ENCODE measurements around a stretch of chr3.

DNA sequence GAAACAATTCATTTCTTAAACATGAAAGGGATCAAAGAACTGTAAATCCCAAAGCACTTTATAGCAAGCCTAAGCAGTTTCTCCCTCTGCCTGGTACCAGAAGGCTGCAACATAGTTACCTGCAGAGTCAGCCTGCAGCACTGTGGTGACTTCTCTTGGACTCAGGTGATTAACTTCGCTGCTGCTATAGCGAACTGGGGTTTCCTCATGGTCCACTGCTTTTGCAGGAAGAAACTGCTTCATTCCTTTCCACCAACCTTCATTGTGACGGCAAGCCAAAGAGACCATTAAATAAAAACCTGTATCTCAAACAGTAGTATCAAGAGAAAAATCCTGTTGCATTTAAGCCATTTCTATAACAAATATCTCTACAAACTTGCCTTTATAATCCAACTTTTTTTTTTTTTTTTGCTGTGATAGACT is 37.3 kb downstream of the ST3GAL6 start:
- RRBS: no CpG with 5 or more reads among the region's 3 CpGs

- RRBS: no CpG with 5 or more reads among the region's 3 CpGs
Measured at GRCh38 chr3:99909970-99910416, 92.3 kb downstream of the CMSS1 start.

GRCh38 chr3:99957448-99957987 is 139.9 kb downstream of the CMSS1 start:
- RRBS: no CpG with 5 or more reads among the region's 2 CpGs

- RRBS: no CpG with 5 or more reads among the region's 8 CpGs
Measured at GRCh38 chr3:100151382-100151764, 37.1 kb upstream of the FILIP1L start.

DNA sequence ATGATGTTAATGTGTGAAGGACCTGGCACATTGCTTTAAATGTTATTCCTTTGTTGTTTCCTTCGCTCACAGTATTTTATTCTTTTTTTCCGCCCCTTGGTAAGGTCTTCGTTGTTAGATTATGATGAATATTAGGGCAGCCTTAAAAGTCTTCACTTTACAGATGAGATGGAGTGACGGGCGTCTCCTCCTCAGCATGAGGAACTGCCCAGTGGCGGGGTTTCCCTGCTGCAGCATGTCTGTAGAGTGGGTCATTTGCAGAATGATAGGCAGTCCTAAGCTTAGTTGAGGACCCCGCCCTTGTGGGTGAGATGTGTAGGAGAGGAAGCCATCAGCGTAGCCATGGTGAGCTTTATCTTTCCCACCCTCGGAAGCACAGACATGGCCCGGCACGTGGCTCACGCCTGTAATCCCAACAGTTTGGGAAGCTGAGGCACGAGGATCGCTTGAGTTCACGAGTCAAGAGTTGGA is 818 bp downstream of the NIT2 start:
- RRBS: 100% methylated on average over 3 of the region's 15 CpGs

DNA sequence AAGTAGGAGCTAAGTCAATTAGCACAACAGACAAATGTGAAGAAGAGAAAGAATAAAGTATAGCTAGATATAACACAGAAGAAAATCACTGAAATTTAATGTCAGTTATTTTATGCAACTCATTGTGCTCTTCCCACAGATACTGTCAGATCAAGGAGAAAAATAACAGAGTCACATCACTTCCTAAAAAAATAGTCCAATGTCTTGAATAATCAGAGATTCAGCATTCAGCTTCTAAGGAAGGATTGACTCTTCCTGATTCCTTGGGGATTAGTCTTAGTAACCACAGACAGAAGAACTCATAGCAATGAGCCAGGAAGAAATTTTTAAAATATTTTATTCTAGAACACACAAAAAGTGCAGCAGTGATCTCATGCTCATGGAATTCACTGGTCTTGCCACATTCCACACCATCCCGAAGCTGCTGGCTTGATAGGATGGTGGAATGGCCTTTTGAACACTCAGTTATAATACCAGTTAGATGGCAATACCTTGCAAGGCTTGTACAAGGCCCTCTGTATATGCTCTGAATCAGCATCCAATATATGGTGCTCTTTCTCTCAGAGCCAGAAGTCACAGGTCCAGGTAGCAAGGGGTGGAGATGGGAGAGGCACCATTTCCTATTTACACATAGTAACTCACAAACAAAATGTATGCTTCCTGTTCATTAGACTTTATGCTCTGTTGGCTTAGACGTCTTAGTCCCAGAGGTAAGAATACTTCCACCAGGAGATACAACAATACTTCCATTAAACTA is 43.0 kb upstream of the ABI3BP start:
- RRBS: no CpG with 5 or more reads among the region's 2 CpGs

- RRBS: no CpG with 5 or more reads among the region's 9 CpGs
Measured at GRCh38 chr3:101319235-101320169, 873 bp downstream of the IMPG2 start.

DNA sequence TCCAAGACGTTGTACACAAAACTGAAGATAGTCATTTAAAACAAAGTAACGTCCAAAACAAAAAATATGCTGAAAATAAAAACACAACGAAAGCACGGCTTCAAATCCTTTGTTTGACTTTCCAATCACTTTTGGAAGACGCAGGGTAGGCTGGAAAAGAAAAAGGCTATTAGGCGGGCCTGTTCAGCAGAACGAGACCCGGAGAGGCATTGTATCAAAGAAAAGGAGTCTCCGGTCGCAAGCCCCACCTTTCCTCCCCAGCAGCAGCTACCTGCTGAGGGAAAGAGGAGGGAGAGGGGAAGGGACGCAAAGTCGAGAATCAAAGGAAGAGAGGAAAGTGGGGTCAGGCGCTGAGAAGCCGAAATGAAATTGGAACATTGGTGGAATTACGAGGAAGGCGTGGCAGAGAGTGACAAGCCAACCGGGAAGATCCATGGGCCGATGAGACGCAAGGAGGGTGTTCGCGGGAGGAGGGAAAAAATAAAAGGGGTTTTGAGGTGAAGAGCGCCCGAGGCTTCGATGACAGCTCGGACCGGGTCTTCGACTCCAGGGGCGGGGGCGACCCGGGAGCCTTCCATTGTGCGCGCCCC is 539 bp downstream of the SENP7 start:
- RRBS: 5% methylated on average over 11 of the region's 32 CpGs

- RRBS: no CpG with 5 or more reads among the region's 33 CpGs
Measured at GRCh38 chr3:101576510-101577272, 2.7 kb downstream of the PCNP start.

GRCh38 chr3:101757488-101758839 is 21.0 kb upstream of the NXPE3 start:
- RRBS: no CpG with 5 or more reads among the region's 13 CpGs

- RRBS: no CpG with 5 or more reads among the region's 10 CpGs
Measured at GRCh38 chr3:101784815-101785797, 6.1 kb downstream of the NXPE3 start.

- RRBS: no CpG with 5 or more reads among the region's 9 CpGs
Measured at GRCh38 chr3:101828990-101829790, 20.1 kb upstream of the NFKBIZ start.

DNA sequence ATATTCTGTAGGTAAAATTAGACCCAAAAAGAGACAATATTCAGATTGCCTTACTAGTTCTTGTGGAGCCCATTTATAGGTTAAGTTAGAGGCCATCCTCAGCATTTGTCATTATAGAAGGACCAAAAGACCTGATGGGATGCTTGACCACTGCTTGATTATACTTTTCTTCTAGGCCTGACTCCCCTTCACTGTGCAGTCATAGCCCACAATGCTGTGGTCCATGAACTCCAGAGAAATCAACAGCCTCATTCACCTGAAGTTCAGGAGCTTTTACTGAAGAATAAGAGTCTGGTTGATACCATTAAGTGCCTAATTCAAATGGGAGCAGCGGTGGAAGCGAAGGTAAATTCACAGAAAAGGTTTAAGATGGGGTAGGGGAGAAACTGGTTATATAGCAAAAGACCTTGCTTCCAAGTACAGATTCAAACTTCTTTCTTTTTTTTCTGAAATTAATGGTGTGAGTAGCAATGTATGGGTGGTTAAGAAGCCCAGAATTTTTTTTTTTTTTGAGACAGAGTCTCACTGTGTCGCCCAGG is 6.3 kb downstream of the NFKBIZ start:
- RRBS: no CpG with 5 or more reads among the region's 3 CpGs

DNA sequence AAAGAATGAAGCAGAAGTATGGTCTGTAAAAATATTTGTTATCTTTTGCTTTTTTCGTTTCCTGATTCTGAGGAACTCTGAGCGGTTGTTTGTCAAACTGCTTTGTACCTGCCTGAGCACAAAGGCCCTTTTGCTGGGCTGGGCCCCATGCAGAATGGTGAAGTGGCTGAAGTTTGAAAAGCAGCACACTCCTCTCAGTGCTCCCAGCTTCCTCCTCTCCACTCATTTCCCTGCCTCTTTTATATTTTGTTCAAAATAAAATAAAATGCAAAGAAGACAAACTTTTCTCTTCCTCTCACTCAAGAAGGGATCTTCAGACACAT is 229.6 kb downstream of the NFKBIZ start:
- RRBS: no CpG with 5 or more reads among the region's 2 CpGs

GRCh38 chr3:105364710-105364966 is 2.1 kb upstream of the ALCAM start:
- RRBS: no CpG with 5 or more reads among the region's 1 CpG

- RRBS: 0% methylated on average over 3 of the region's 17 CpGs
Measured at GRCh38 chr3:105369493-105369820, 2.7 kb downstream of the ALCAM start.

DNA sequence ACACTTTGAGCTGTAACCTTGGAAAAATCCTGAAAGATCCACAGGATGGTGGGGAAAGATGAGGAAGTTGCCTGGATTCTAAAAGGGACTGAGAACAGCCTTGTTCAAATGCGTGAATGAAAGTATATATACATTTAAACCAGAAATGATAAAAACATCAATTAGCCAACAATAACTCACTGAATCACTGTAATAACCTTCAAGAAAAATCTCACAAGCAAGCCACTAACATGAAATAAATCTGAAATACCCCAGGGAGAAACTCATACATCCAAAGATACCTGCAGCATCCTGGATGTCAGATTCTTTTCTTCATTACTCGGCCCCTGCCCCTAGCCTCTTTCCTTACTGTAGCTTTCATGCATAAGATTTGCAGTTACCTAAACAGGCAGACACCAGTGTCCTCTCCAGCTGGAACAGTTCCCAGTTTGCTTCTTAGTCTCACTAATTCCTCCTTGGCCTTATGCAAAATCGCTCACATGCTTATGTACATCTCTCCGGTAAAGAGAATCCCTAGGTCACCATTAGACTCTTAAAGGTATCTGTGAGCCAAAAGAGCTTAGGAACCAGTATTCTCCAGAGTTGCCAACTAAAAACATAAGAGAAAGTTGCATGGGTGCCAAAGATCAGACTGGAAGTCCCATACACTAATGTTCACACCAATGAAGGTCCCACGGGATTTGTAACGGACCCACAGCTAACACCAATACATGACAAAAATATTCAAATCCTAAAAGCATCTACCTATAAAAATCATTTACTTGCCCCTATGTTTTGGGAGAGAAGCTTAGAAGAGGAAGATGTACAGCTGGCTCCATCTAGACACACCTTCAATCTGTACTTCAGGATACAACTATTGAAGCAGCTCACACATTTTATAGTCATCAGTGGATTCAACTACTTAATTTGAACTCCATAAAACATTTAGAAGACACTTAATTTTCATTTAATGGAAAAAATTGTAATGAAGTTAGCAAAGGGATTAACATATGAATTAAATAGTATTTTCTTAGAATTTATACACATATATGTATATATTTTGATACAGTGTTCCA is 66.6 kb downstream of the CBLB start:
- RRBS: no CpG with 5 or more reads among the region's 6 CpGs

DNA sequence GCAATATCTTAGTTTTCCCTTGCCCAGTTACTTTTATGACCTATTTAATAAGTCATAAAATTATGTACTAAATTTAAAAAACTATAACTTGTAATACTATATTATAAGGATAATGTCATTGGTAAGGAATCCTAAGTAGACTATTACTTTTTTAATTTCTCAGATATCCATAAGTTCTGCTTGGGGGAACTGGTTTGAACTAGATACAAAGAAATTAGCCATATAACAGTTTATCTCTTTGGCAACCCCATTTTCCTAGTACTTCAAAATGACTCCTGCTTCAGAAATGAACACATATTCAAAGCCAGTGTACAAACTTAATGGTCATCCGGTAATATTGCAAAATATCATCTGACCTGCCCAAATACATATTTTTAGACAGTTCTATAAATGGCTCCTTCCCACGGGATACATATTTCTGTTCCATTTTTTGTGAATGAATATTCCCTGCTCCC is 37.8 kb upstream of the CBLB start:
- RRBS: no CpG with 5 or more reads among the region's 2 CpGs

DNA sequence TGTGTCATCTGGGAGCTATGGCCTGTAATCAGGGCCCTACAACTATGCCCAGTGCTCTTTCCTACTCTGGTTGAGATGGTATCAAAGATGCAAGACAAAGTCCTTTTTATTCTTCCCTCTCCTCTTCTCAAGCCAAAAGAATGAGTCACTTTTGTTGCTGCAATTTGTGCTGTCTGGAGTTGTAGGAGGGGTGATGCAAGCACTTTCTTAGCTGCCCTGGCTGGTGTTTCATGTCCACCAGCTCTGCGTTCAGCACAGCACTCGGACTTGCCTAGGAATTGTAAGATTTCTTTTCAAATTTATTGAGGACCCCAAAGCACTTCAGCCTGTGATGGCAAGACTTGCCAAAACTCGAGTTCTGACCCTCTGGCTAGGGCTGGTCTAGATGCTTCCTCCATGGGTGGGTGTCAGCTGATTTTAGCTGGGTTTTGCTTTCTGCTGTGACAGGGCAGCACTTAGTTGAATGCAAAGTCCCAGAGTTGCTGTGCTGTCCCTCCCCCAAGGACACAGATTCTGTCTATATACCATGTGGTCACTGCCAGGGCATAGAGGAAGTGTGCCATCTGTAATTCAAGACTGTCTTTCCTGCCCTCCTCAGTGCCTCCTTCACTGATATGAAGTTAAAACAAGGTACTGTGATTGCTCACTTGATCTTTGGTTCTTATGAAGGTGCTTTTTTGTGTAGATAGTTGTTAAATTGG is 129.3 kb upstream of the CBLB start:
- RRBS: no CpG with 5 or more reads among the region's 3 CpGs